T-cell (primary cell): ENCODE results near the genes XAF1, FBXO39 and SLC16A13.

GRCh38 chr17:4951462-4951934, 579 bp downstream of the ENO3 start:
- PRO-cap, 7 experiments, result no peak in any of the 7 experiments

GRCh38 chr17:4968905-4969825, 1.5 kb upstream of the SPAG7 start:
- PRO-cap, 7 experiments, result no peak in any of the 7 experiments

- PRO-cap, 7 experiments, result no peak in any of the 7 experiments
Observed at GRCh38 chr17:5003164-5004313, 5.8 kb downstream of the KIF1C start.

DNA sequence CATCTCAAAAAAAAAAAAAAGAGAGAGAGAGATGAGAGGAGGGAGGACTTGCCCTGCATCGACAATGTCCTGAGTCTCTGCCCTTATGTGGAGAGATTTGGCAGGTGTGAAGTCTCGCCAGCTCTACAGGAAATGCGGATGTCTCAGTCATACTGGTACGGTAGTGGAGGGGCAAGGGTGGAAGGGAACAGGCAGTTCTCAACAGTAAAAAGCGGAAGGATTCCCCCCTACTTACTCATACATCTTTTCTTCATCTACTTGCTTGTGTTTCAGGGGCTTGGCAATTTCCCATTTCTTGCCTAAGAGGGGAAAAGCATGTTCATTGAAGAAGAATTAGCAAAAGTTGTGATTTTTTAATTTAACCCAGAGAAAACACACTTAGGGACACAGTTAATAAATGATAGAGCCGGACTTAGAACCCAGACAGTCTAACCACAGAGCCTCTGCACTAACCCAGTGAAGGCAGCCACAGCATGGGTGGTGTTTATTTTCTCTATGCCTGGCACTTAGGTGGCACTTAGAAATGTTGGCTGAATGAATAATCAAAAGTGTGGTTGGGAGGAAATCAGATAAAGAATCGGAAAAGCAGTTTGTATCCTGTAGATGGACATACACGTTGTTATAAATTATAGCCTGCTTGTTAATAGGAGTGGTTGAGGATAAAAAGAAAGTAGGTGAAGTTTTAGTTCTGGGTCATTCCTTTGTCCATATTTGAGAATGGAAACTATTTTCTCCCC, 13.4 kb downstream of the SCIMP start:
- PRO-cap, 7 experiments, result no peak in any of the 7 experiments

GRCh38 chr17:6470395-6470834, 26.2 kb downstream of the PIMREG start:
- PRO-cap, 7 experiments, result no peak in any of the 7 experiments

DNA sequence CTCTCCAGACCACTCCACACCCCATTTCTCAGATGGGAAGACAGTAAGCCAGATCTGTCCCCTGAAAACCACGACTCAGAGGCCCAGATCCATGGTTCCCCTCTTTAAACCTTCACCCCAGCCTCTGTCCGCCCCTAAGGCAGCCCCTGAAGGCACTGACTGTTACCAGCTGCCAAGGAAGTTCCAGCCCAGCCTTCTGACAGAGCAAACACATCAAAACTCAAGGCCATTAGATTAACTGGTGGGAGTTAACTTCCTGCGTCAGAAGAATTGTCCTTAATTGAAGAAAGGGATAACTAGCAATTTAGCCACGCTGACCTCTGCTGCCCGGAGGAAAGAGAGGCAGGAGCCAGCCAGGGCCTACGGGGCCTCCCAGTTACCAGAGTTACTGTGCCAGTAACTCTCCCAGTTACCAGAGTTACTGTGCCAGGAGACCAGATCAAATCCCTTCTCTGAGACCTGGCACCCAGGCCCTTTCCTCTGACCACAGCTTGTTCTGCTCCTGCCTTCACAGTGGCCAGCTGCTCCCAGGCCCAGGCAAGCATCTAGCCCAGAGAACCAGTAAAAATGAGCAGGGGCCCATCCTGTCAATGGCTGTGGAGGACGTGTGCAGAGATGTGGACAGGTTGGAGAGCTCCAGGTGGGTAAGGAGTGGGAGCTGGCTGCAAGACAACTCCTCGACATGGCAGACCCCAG, 2.6 kb upstream of the PITPNM3 start:
- PRO-cap, 7 experiments, result no peak in any of the 7 experiments

- PRO-cap, 7 experiments, result no peak in any of the 7 experiments
Observed at GRCh38 chr17:6710348-6710835, 2.8 kb downstream of the SLC13A5 start.

GRCh38 chr17:6720653-6721295, 7.6 kb upstream of the SLC13A5 start:
- PRO-cap, 7 experiments, result no peak in any of the 7 experiments

- PRO-cap, 7 experiments, result peak in 2 of 7 experiments; most common plus-strand start chr17:6753420 (in 2)
Observed at GRCh38 chr17:6752864-6753507, 2.9 kb upstream of the XAF1 start.

DNA sequence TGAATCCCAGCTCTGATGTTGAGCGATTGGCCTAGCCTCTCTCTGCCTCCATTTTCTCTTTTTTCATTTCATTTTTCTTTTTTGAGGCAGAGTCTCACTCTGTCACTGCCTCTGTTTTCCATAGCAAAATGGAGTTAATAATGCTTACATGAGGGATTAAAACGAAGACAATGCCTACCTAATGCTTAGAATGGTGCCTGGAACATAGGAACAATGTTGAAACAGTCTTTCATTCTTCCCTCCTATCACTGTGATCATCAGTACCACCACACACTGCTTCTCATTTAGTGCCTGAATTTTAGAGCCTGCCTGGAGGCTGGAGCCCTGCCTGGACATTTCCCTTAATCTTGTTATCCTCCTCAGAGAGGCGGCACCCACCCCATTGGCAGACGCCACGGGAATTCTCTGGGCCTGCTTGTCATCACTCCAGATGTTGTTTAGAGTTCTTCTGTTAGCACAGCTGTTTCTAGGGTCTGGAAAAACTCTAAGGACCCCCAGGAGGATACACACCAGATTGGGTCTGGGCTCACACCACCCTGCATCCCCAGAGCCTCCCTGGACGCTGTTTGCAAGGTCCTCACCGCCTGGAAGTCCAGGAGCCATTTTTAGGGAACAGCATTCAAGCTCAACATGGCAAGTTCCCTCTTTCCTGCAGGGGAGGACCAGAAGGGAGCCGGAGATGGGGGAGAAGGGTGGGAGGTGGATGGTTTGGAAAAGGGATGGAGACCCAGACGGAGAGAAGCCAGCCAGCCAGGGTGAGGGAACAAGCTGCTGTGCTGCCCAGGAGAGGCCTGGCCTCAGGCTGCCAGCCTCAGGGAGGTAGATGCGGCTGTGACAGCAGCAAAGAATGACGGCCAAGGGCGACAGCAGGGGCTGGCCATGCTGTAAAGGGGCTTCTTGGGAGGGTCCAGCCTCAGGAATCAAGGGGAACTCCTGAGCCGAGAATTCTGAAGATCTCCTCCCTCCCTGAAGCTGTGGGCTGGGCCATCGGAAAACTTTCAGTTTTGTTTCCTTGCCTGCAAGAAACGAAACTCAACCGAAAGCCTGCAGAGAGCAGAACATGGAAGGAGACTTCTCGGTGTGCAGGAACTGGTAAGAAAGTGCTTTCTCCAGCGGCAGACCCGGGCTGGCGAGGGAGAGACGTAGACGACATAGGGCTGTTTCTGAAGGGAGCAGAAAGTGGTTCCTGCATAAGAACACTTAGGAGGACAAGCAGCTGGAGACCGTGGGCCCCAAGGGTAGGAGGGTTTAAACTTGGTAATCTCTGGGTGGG, at the start of gene XAF1:
TSS of gene XAF1 (plus strand) at position 1,028 of the 1,273 bp plus-strand sequence.
- PRO-cap, 7 experiments, result peak in 7 of 7 experiments; most common plus-strand start position 1,056 of the sequence (in 4); most common minus-strand start position 949 of the sequence (in 3)

DNA sequence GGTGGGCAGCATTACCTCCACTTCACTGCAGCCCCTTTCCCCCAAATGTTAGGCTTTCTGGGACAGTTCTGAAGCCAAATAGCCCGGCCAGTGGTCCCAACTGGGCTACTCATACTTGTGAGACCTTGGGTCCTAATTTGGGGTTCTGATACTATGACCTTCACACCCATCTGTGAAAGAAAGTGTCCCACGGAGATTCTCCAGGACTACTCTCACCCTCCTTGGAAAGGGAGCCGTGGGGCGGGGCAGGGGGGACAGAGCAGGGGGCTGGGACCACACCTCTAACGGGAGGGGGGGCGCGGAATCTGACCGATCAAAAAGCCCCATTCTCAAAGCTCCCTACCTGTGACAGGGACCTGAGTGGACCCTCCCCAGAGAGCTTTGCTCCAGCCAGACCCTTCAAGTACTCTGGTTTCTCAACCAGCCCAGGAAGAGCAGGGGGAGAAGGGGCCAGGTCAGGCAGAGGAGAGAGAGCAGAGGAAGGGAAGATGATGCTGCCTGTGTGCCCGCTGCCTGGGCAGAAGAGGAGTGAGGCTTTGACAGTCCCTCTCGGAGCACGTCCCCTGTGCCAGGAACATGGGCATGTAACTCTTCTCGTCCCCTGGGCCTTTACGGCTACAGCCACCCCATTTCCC, 563 bp downstream of the XAF1 start:
- PRO-cap, 7 experiments, result no peak in any of the 7 experiments

GRCh38 chr17:6775814-6776463, at the start of gene FBXO39:
FBXO39 (plus strand) TSS chr17:6776215.
- PRO-cap, 7 experiments, result no peak in any of the 7 experiments

DNA sequence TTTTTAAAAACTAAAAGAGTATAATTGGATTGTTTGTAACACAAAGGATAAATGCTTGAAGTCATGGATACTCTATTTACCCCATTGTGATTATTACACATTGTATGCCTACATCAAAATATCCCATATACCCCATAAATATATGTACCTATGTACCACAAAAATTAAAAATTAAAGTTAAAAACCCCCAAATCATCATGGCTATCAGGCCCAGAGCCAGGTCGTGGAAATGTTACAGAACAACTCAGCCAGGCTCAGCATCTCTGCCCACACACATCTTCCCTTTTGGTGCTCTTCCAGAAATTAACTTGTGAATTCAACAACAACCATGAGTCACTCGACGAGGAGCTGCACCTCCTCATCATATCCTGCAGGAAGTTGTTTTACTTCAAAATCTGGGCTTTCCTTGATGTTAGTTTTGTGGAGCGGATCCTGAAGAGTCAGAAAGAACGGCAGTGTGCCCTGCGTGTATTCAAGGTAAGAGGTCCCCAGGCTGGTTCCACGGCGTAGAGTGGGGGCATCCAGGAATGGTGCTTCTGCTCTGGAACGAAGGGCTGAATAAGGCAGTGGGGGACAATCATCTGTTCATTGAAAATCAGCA, 10.6 kb downstream of the FBXO39 start:
- PRO-cap, 7 experiments, result no peak in any of the 7 experiments

GRCh38 chr17:6996553-6997109, 782 bp downstream of the ALOX12 start:
- PRO-cap, 7 experiments, result no peak in any of the 7 experiments

GRCh38 chr17:7015228-7016073, 869 bp downstream of the C17orf49 start:
- PRO-cap, 7 experiments, result peak in 6 of 7 experiments; most common plus-strand start chr17:7015501 (in 6); most common minus-strand start chr17:7015313 (in 4)

- PRO-cap, 7 experiments, result no peak in any of the 7 experiments
Observed at GRCh38 chr17:7018939-7019741, 3.7 kb upstream of the BCL6B start.

DNA sequence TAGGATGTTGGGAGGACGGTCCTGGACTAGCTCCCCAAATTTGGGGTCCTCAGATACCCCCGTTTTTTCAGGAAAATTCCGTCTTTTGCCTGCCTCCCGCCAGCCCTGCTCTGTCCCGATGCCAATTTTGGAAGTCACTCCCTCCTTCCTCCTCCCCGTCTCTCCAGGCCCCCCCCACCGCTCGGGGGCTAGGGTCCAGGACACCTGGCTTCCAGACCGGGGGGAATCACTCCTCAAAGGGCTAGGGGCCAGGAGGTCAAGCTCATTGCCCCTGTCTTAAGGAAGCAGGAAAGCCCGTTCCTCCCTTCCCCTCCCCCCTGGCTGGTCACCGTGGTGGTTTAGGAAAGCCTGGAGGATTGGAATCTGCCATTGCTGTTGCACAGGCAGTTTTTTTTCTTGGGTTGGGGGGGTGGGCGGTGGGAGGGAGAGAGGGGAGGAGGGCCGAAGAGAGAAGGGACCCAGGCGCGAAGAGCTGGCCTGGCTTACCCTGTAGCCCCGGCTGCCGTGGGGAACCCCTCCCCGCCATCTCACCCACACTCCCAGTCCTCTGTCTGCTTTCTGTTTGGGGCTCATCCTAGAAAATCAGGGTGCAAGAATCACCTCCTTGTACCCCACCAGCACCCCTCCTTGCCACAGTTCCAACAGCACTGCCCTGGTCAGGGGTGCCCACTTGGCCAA, 3.0 kb upstream of the BCL6B start:
- PRO-cap, 7 experiments, result no peak in any of the 7 experiments

DNA sequence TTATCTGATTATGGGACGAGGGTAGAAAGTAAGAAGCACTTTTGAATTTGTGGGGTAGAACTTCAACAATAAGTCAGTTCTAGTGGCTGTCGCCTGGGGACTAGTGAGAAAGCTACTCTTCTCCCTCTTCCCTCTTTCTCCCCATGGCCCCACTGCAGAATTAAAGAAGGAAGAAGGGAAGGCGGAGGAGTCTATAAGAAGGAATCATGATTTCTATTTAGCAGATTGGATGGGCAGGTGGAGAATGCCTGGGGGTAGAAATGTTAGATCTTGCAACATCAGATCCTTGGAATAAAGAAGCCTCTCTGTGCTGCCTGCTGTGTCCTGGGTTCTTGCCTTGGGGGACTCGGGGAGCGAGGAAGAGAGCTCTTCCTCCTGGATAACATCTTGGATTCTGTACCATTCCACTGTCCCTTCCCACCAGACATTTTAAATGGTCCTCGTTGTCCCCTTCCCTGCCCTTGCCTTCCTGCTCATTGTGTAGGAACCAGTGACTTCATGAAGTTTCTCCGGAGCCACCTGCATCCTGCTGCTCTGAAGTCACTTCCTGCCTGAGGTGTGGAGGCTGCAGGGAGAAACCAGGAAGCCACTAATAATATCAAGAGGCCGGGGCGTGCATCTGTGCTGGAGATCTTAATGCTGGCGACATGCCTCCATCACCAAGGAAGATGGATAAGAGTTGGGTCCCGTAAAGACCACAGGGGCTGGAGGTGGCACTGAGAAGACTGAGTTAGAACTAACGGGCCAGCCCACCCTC, 6.3 kb upstream of the SLC16A13 start:
- PRO-cap, 7 experiments, result peak in 7 of 7 experiments; most common plus-strand start position 589 of the sequence (in 7); most common minus-strand start position 492 of the sequence (in 4)

DNA sequence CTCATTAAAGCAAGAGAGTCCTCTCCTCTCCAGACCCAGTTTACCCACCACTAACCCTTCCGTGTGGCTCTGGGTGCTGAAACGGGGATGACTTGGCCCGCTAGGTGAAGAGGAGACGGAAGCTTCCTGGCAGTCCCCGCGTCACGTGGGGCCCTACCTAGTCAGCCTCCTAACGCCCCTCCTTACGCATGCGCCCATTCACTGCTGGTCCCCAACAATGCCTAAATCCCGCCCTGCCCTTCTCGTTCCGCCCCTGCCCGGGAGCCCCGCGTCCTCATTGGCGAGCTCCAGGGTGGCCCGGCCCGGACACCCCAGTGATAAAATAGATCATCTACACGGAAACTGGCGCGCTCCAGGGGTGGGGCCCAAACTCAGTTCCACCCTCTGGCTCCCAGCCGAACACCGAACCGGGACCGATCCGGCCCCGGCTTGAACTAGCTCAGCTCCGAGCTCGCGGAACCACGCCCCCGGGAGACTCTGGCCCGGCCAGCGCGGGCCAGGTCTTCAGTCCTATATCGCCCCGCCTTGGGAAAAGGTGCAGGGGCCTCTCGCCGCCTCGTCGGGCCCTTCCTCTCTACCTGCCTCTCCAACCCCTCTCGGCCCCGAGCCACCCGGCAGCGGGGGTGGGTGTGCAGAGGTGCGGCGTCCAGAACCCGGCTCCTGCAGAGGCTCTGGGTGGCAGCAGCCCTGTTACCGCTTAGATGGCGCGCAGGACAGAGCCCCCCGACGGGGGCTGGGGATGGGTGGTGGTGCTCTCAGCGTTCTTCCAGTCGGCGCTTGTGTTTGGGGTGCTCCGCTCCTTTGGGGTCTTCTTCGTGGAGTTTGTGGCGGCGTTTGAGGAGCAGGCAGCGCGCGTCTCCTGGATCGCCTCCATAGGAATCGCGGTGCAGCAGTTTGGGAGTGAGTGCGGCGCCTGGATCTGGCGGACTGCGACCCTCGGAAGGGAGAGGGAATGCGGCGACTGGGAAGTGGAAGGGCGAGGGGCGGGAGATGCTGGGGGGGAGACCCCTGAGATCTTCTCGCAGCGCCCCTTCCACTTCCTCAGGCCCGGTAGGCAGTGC, at the start of gene SLC16A13:
TSS of gene SLC16A13 (plus strand) at position 334 of the 1,061 bp plus-strand sequence.
- PRO-cap, 7 experiments, result peak in 7 of 7 experiments; most common plus-strand start position 348 of the sequence (in 4); most common minus-strand start position 128 of the sequence (in 5)

GRCh38 chr17:7058783-7059410, 15.0 kb upstream of the SLC16A11 start:
- PRO-cap, 7 experiments, result no peak in any of the 7 experiments